Endometrial microvascular endothelial cells (primary cell): ENCODE measurements around the gene MYOM1.

DNA sequence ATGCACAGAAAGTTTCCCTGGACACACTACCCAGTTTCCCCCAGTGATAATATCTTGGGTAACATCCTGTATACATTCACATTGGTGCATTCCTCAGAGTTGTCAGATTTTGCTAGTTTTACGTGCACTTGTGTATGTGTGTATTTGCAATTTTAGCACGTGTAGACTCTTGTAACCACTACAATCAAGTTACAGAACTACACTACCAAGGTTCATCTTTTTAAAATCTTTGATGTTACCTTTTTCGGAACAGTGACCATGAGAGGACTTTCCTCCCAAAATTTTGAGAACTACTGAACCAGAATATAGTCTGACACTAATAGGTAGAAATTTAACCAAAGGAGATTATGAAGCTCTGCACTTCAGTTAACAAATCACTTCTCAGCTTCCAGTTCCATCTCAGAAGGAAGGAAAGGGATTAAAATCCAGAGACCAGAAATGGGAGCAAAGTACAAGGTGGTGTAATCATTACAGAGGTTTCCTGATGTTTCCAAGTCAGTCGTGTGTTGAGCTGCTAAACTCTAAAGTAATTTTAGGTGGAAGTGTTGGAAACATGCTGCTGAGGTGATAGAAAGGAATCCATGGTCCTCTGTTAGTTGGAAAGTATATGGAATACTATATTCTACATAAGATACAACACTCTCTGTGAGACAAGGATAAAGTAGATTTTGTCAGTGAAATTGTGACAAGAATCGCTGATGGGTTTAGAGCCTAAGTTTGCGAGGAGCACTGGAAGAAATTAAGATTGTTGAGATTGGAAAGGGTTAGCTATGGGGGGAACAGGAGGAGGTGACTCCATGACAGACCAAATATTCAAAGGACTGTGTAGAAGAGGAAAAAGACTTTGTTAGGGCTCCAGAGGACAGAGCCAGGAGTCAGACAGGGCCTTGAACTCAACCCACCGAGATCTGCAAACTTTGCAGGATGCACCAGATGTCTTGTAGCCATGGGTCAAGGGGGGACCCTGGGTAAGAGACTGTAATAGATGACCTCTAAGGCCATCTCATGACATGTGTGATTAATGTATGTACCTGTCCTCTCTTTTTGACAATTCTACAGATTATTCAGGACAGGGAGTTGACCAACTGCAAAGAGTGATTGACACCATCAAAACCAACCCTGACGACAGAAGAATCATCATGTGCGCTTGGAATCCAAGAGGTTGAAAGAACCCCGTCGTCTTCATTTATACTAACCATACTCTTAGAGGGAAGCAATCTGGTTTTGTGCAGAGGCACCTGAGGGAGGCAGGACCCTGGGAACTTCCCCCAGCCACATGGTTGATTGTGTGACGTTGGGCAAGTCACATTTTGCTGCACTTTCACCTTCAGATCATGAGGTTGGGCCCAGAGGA is 11.0 kb downstream of the TYMS start:
- RAMPAGE, long total RNA = no peak

DNA sequence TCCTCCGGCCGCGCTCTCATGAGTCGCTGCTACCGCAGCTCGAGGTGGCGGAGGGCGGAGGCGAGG is 92 bp downstream of the YES1 start:
- RAMPAGE, long total RNA = no peak

DNA sequence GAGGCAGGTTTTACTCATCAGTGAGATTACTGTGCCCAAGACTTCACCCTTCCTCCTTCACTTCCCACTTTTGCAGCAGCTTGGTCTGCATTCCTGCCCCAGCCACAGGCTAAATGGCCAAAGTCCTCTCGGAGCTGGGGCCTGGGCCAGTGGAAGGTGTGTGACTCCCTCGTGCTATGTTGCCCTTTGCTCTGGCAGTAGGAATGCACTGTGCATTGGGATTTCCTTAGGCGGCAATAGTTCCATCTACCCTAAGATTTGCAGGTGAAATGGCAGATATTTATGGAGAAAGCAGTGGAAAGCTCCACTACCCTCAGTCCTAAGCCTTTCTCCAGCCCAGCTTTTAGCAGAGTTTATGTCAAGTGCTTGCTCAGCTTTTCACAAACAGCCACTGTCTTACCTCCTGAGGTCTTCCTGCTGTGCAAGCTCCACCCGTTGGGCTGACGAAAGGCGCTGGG is 36.3 kb upstream of the YES1 start:
- RAMPAGE, long total RNA = no peak

DNA sequence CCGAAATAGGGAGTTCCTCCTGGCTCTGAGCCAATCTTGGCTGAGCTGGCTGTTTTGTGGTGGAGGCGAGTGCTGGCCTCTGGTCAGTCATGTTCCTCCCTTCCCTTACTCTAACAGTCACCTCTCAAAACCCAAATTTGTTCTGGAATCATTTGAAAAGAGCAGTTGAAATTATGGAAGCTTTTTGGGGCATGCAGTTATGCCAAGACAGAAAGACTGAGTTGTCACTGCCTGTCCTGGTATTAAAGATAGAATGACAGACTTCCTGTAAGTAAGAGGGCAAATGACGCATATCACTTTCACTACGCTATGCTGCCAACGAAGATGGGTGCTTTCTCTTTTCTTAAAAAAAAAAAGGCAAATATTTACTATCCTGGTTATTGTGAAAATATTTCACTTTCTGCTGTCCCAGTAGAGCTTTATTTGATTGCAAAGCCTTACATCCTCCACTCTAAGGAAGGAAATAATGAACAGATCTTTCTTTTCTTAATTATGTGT is 607.3 kb downstream of the ADCYAP1 start:
- RAMPAGE, long total RNA = no peak

GRCh38 chr18:2424310-2424883 is 146.9 kb downstream of the METTL4 start:
- RAMPAGE, long total RNA = no peak

- RAMPAGE, long total RNA = no peak
Measured at GRCh38 chr18:2555813-2556147, 15.5 kb downstream of the METTL4 start.

DNA sequence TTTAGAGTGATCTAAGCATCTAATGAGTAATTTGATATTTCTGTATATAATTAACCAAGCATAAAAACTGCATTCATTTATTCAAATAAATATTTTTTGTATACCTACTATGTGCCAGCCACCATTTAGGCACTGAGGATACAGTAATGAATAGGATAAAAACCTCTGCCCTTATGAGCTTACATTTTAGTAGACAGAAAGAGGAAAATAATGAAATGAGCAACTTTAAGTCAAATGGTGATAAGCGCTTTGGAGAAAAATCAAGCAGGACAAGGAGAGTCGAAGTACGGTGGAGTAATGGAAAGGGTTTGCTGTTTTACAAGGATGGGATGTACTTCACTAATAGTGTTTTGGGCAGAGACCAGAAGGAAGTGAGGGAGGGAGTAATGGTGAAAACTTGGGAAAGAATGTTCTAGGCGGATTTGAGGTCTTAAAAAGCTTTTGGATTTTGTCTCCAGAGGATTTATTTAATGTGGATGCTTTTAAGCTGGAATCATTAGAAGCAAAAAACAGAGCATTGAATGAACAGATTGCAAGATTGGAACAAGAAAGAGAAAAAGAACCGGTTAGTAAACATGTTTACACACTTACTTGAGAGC is 17.5 kb downstream of the NDC80 start:
- RAMPAGE, long total RNA = no peak

DNA sequence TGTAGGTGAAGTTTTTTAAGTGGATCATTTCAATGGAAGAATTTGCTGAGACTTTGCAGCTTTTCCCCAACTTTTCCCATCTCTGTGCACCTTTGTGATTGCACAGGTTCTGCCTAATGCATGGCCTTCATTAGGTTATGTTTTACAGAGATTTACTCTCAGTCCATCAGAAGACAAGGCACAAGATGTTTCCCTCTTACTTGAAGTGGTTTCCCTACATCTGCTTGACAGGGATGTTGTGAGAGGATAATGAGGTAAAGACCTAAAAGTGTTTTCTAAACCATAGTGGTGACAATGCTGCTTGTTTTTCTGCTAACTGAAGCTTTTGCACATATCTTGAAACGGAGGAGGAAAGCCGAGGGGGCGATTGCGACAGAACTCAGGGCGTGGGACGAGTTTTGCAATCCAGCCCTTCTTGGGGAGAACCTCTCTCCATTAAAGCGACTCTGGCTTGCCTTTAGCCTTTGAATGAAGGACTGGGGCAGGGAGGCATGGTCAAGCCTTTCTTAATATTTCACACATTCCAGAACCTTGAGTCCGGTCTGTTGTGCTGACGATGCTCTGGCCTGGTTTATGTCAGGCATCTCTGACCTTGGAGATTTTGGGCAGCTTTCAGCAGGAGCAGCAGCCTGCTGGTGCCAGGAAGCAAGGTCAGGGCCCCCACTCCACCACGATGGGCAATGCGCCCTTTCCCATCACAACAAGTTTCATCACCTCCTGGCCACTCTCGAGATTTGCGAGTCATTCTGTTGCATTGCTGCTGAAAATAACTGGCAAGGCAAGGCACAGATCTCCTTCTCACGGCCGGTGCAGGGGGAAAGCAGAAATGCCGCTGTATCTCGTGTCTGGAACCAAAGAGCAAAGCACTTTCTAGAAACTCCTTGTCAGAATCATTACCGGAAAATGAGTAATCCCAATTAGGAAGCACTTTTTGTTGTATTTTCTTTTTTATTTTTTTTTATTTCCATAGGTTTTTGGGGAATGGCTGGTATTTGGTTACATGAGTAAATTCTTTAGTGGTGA is 10.7 kb downstream of the EMILIN2 start:
- RAMPAGE, long total RNA = no peak

- RAMPAGE, long total RNA = no peak
Measured at GRCh38 chr18:2901270-2902144, 54.7 kb downstream of the EMILIN2 start.

GRCh38 chr18:2902577-2903510 is 56.0 kb downstream of the EMILIN2 start:
- RAMPAGE, long total RNA = no peak

DNA sequence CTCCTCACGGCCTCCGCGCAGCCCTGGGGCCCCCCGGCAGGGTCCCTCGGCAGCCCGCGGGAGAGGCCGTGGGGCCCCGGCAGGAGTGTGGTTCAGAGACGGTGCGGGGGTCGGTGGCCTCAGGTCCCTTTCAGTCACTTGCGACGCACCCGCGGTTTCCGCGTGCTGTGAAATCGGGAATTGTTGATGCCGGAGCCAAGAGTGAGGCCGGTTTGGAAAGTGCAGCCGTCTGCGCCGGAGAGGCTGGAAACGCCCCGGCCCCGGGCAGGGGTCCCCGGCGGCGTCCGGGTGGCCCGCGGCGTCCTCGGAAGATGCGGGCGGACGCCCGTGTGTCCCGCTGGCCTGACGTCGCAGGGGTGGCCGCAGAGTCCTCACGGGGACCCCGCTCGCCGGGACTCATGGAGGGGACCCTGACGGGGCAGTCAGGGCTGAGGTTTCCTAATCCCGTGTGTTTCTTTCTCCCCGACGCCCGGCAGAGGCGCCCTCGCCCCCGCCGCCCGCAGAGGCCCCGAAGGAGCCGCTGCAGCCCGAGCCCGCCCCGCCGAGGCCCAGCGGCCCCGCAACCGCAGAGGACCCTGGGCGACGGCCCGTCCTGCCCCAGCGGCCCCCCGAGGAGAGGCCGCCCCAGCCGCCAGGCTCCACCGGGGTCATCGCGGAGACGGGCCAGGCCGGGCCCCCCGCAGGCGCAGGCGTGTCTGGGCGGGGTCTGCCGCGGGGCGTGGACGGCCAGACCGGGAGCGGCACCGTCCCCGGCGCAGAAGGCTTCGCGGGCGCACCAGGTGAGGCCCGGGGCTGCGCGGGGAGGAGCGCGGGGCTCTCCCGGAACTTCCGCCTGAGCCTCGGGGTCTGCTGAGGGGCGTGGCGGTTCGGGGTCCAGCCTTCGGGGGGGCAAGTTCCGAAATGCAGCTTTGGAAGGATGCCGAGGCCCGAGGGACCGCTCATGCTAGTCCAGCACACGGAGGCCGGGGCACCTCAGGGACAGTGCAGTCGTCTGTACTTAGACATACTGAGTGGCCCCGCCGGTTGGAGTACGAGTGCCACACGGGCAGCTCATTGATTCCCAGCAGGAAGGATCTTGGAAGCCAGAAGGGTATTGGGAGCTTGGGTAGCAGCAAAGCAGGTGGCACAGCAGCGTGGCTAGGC is 59.9 kb downstream of the EMILIN2 start:
- RAMPAGE, long total RNA = no peak

- RAMPAGE, long total RNA = no peak
Measured at GRCh38 chr18:2913956-2914671, 67.3 kb downstream of the EMILIN2 start.

- RAMPAGE, long total RNA = no peak
Measured at GRCh38 chr18:3010823-3011244, 2.1 kb downstream of the LPIN2 start.

DNA sequence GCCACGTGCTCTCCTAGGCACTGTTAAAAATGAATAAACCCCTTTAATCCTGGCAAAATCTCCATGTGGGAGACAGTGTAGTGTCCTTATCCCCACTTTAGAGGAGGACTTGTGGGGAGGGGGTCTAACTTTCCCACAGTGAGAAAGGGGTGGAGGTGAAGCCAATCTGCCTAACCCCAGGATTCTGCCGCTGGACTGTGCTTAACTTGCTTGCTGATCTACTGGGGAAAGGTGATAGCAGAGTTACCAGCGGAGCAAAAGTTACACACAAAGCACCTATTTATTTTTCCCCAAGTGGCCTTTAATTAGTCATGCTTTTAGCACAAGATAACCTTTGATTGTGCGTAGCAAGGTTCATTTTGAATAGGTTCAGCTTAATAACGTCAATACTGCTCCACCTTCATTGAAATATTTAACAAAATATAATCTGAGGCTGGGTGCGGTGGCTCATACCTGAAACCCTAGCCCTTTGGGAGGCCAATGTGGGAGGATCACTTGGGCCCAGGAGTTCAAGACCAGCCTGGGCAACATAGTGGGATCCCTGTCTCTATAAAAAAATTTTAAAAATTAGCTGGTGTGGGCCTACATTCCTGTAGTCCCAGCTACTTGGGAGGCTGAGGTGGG is 30.3 kb upstream of the LPIN2 start:
- RAMPAGE, long total RNA = no peak

GRCh38 chr18:3049964-3050405 is 37.0 kb upstream of the LPIN2 start:
- RAMPAGE, long total RNA = no peak

- RAMPAGE, long total RNA = no peak
Measured at GRCh38 chr18:3059102-3059805, 46.3 kb upstream of the LPIN2 start.

DNA sequence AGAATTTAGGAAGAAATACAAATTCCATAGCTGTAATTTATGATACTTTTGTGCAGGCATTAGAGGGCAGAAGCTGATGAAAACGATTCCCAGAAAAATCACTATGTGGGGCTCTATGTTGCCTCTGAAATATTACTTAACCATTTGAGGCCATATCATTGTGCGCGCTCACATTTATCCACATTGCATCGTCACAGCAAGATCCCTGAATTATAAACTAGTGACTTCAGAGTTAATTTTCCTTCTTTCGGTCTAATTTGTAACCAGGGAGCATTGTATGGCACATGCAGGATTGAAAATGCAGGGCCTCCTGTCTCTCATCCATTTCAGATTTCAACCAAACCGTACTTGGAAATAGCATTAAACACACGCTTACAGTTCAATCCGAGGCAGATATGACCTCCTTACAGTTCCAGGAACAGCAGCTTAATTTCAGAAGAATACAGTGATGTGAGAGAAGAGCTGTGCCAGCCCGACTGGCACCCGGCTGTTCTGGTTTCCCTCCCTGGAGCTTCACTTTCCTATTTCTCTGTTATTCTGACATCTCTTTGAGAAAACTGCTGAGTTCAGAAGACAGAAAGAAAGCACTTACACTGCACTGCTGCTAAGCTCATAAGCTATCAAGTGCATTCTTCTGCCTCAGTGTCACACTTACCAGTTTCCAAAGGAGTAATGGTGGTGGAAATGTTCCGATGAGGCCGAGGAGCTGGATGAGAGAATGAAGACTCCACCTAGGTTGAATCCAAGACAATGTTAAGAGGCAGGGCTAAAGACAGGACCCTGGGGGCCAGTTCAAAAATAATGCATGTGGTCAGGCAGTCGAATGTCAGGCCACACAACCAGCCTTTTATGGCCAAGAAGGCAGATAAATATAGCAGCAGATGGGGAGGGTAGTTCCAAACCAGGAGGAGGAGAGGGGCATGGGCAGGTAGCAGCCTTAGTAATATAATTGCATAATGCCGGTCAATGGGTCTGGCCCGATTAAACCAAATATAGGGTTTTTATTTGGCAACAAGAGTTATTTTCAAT is at the start of gene MYOM1:
TSS of gene MYOM1 (minus strand) at position 821 of the 1,029 bp plus-strand sequence.
- RAMPAGE, long total RNA = no peak

DNA sequence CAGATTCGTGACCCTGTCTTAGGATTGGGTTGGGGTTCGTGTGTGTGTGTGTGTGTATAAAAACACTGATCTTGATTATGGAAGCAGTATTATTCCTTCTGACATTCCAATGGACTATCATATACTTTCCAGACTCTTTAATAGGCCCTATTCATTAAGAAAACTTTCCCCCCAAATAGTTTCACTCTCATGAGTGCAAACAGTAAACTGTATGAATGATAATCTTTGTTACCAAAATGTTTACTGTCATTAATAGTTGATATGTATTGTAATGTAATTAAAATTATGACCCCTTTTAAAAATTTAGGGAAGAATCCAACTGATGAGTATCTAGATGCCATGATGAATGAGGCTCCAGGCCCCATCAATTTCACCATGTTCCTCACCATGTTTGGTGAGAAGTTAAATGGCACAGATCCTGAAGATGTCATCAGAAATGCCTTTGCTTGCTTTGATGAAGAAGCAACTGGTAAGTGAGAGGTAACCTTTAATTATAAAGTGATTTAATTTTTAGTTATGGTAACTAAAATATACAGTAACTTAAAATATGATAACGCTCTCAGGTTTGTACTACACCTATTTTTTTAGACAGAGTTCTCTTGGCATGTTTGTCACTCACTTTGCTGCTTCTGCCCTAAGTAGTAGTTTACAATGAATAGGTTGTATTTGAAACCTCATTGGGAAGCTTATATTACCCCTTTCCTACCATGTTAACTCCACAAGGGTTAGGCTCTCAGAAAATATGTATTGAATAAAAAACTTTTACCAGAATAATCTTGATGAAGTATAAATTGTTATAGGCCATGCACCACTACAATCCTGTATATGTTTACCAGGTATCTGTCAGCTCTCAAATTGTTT is 6.2 kb downstream of the MYL12A start:
- RAMPAGE, long total RNA = no peak

DNA sequence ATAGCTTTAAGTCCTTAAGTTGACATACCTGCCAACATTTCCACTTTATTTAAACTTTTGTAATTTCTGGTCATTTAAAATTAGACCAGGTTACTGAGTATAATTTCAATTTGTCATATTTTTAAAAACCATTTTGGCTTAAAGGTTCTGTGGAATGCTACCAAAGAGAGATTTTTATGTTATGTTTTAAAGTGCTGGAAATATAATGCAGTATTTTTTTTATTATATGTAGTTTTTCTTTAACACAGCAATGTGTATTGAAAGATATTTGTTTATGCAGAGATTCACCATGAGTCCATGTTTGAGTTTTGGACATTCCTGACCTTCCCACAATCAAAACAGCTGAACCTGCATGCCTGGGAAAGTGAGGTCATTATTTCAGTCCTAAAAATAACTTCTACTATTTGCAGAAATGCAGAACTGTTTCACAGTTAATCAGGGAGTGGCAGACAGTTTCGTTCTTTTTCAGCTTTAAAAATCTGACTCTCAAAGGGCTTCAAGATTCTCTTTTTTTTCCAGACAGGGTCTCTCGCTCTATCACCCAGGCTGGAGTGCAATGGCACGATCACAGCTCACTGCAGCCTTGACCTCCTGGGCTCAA is 5.3 kb upstream of the MYL12B start:
- RAMPAGE, long total RNA = no peak

DNA sequence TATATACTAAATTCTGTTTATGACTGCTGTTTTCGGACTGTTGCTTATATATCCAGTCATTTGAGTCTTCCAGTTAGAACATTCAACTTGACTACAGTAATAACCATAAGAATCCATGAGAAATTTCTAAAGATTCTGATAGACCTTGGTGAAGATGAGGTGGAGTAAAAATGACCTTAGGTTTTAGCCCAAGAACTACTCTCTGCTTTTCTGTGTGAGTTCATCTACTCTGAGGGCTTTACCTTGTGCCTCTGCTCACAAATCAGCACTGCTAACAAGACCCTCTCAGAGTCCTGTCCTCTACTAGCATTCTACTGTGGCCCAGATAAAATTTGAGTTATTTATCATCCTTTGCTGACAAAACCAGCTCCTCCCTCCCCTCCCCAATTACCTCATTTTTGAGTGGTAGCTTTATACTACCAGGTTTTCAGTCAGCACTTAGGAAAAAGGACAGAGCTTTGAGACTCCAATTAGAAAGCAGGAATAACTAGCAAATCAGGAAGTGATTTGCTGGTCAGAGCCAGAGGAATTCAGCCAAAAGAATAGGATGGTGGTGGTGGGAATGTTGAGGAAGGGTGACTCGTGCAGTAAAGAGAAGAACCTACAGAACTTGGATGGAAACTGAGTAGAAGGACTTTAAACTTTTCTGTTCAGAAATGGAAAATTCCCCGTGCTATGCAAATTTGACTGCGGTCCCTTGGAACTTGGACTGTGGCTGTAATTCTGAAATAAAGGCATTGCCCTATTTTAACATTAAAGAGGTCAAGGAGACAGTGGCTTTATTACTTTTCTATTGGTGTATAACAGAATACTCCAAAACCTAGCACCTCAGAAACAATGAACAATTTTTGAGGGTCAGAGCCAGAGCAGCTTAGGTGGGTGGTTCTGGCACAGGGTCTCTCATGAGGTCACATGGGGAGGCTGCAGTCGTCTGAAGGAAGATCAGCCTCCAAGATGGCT is 3.6 kb downstream of the MYL12B start:
- RAMPAGE, long total RNA = no peak